Subcutaneous preadipocyte (primary cell): ENCODE data around the genes COMMD7, EFCAB8 and BPIFA3.

DNA sequence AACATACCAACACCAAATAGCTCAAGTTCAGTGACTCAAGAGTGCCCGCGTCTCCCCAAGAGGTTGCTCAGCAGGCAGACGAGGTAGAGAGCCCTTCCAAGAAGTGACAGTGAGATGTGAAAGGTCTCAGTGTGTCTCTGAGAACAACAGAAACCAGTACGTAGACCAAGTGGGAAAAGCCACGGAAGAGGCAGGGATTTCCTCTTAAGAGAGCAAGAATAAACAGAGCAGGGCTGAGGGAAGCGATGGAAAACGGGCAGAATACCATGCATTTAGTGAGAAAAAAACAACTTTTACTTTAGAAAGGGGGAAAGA is 516.0 kb upstream of the DEFB115 start:
- CAGE, long polyA plus RNA, result no peak

GRCh38 chr20:31565697-31566366 is 18.7 kb downstream of the MCTS2 start:
- CAGE, long polyA plus RNA, result no peak

DNA sequence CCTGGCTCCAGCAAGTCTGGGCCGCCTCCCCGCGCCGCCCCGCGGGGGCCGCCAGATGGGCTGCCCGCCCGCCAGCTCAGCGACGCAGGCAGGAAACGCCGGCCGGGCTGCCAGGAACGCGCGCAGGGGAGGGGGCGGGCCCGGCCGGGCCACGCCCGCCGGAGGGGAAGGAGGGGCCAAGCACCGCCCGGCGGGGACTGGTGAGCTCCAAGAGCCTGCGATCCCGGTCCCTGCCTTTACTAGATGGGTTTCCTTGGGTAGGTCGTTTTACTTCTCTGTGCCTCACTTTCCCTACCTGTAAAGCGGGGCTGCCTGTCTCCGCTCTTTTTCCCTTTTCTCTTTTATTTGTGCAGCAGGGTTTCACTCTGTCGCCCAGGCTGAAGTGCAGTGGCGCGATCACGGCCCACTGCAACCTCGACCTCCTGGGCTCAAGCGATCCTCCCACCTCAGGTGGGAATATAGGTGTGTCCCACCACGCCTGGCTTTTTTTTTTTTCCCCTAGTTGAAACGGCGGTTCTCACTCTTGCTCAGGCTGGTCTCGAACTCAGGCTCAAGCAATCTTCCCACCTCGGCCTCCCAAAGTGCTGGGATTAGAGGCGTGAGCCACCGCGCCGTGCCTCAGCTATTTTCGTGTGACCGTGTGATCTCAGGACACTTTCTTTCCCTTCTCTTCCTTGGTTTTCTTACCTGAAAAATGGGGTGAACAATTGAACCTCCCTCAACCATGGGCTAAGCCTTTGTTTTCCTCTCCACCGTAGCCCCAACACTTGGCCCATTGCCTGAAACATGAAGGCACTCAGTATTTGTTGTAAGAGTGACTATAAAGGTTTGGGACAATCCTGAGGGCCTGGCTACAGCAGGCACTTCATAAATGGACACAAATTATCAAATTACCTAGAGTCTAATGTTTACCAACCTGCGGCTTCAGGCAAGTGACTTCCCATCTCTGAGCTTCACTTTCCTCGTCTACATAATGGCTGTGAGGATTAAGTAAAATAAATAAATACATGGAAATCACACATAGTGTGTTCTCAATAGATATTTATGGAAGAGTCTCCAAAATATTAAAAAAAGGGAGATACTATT is 26.3 kb downstream of the MCTS2 start:
- CAGE, long polyA plus RNA, result no peak

- CAGE, long polyA plus RNA, result no peak
Measured at GRCh38 chr20:31810028-31810753, 9.0 kb upstream of the MYLK2 start.

- CAGE, long polyA plus RNA, result no peak
Measured at GRCh38 chr20:31974636-31975596, 7.0 kb downstream of the XKR7 start.

DNA sequence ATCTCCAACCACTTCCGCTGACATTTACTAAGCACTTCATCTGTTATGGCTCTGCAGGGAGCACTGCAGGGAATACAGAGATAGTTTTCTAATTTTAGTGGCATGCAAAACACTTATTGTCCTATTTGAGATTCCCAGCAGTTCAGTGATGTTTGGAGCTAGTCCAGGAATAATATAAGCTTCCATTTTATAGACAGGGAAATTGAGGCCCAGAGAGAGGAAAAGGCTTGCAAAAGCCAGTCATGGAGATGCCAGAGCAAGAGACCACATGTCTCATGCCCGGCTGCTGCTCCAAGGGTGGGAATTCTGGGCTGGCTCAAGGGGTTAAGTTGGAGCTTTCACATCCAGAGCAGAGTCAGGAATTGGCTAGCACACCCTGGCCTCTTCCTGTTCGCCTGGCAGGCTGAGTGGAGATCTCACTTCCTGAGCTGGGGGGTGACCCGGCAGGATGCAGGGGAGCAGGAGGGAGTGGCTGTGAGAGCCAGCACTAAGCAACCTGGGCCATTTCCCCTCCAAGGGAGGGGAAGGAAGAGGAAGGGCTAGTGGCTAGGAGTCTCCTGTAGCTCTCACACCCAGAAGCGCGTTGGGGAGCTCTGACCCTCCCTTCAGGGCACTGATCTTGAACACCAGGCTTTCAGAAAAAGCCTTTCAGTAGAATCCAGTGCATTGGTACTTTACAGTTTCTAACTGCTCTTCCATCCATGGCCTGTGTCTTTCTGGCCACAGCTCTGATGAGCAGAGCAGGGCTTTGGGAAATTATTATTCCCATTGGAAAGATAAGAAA is 2.5 kb upstream of the CCM2L start:
- CAGE, long polyA plus RNA, result no peak

GRCh38 chr20:32054939-32055533 is 3.0 kb downstream of the HCK start:
- CAGE, long polyA plus RNA, result no peak

DNA sequence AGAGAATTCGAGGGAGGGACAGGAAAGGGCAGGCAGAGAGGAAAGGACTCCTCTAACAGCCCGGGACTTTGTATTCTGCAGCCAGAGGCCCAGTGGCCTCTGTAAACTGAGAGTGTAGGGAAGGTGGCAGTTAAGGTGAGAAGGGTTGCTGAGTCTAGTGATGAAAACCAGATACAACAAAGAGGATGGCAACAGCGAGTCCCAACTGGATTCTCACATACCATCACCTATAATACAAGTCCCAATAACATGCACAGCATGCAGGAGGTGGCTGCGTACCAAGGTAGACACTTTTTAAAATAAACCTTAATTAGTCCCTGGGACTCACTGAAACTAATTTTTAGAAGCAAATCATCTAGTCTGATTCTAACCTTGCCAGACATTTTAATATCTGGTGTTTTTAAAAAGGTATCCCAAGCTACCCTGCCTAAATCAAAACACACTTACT is 13.4 kb downstream of the PLAGL2 start:
- CAGE, long polyA plus RNA, result no peak

- CAGE, long polyA plus RNA, result no peak
Measured at GRCh38 chr20:32333956-32334964, 23.9 kb upstream of the ASXL1 start.

GRCh38 chr20:32452985-32454012 is 95.2 kb downstream of the ASXL1 start:
- CAGE, long polyA plus RNA, result no peak

DNA sequence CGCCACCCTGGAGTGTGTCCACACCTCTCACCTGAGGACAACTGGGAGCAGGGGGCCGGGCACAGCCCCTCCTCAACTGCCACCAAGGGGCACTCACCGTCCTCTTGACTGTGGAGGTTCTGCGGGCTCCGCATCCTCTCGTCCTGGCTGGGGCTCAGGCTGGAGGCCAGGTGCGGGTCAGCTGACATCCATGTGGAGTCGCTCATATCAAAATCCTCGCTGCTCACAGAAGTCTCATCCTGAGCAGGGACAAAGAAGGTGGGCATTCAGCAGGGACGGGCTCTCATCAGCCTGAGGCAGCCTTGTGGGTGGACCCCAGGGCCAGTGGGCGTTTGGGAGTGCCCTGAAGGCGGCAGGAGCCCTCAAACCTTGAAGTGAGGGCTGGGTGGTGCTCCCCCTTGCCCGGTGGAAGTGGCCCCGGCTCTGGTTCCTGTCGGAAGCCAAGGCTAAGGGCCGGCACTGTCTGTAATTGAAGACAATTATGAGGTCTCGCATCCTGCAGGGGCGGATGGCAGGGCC is 110.6 kb downstream of the NOL4L start:
- CAGE, long polyA plus RNA, result no peak

GRCh38 chr20:32528157-32528982 is 56.8 kb downstream of the NOL4L start:
- CAGE, long polyA plus RNA, result no peak

- CAGE, long polyA plus RNA, result no peak
Measured at GRCh38 chr20:32541052-32541731, 43.9 kb downstream of the NOL4L start.

DNA sequence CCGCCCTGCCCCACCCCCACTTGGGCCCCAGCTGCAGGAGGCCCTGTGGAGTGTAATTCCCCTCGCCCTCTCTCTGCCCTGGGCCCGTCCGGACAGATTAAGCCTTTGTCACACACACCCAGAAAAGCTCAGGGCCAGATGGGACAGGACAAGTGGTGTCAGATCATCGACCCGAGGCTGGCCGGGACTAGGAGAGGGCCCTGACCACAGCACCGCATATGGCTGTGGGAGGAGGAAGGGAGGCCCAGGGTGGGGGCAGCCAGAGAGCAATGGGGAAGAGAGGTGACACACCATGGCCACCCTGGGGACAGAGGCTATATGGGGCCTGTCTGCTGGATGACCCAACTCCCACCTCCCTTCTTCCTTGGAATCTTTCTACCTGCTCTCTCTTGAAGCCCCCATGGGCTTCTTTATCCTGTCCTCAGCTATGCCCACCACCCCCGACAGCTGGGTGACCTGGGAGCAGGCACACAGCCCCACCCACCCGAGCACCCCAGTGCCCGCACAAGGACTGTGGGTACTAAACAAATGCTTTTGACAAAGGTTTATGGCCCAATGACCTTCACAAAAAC is 3.8 kb downstream of the NOL4L start:
- CAGE, long polyA plus RNA, result no peak

GRCh38 chr20:32582022-32582693 is 3.0 kb downstream of the NOL4L start:
- CAGE, long polyA plus RNA, result no peak

GRCh38 chr20:32673053-32673911 is 459 bp downstream of the C20orf203 start:
- CAGE, long polyA plus RNA, result no peak

- CAGE, long polyA plus RNA, result start-site peak on the minus strand at chr20:32743413-32743617, 1,632 and 335 reads in 2 replicates
Measured at GRCh38 chr20:32743047-32743809, at the start of gene COMMD7. Gene COMMD7 (minus strand): TSS chr20:32743467.

DNA sequence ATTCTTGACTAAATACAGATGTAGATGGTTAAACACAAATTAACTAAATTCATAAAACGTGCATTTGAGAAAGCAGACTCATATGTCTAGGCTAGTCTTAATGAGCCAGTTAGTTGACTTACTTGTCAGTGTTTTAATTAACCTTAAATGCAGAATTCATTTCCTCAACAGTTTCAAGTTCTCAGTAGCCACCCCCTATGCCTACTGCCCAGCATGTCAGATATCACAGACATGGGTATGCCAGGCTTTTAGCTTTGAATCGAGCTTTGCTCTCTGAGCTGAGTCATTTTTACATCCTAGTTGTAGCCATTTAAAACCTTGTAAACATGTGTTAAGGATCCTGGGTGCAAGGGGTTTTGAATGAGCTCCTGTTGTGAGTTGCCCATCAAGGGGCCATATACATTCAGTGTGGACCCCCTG is 24.9 kb upstream of the MAPRE1 start:
- CAGE, long polyA plus RNA, result no peak

- CAGE, long polyA plus RNA, result no peak
Measured at GRCh38 chr20:32858291-32859019, at the start of gene EFCAB8. Gene EFCAB8 (plus strand): TSS chr20:32858923.

GRCh38 chr20:33217065-33217437 is at the start of gene BPIFA3:
Gene BPIFA3 (plus strand): TSS chr20:33217352.
- CAGE, long polyA plus RNA, result no peak